ENCODE measurements around a stretch of chr9.

GRCh38 chr9:88742441-88743007 lies 207.5 kb downstream of the NXNL2 start:
- PRO-cap = no peak

- PRO-cap = no peak
Measured at GRCh38 chr9:88805639-88806054, 185.6 kb upstream of the S1PR3 start.

DNA sequence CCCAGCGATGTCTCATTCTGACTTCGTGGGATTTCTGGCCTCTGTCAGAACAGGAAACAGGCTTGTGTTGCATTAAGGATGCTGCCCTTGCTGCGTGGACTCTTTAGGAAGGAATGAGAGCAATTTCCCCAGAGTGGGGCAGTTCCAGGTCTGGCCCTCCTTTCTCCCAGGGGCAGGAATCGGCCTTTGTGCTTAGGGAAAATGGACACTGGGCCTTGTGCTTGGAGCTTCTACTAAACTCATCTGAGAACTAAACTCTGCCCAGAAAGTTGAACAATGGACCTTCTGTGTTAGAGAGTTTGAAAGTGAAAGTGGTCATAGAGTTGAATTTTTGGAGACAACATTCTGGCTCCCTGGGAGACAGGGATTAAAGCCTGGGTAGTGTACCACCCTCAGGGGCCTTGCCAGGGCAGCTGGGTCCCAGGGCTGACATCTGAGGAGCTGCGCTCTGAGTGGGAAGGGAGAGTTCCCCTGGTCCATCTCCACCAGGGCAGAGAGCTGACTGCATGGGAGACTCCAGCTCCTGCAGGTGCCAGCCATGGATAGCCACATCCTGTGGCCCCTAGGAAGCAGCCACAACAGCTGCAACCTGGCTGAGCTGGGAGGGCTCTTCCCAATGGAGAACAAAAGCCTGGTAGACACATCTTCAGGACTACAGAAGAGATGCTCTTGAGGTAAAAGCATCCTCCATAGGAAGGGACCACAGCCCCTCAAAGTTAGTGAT lies 37.6 kb upstream of the S1PR3 start:
- PRO-cap = no peak

DNA sequence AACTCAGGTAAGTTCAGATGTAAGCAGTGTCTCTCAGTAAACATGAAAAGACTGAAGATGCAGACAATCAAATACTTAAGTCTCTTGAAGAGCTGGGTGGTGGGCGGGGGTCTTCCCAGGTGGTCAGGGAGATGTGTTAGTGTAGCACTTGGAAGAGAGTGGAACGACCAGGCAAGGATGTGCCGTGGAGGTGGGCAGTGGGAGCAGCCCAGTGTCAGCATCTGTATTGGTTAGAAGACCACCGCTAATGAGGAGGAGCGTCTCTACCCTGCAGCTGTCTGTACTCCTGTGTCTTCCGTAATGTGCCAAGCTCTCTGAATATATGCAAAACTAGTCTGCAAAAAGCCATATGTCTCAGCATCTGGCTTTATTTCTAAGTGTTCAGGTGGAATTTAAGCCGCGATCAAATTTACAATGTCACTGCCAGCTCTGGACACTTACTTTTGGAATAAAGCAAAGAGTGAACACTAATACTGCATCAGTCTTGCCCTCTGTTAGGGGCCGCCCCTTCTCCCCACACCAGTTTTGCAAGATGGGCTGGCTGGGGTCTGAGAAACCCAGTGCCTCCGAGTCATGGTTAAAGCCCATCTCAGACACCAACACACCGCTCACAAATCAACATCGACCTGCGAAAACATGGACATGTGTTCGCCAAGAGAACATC lies 4.5 kb downstream of the S1PR3 start:
- PRO-cap = no peak

DNA sequence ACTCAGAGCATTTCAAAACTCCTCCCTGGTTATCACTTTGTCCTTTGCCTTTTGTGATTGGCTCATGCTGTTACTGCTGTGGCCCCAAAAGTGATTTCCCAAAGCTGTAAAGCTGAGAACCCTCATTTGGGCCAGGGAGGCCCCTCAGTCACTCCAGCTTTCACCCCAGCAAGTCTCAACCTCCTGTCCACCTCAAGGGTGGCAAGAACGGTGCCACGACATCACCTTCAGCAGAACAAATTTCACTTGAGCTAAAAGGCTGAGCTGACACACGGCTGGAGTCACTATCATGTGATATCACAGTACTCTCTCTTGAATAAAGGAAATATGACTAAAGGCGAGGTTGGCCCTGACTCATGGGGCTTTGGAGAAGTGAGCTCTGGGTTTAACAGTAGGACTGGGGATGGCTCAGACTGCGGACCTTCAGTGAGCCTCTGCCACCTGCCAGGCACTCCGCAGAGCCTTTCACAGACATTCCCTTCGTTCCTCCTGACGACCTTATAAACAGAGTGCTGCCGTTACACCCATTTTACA lies 25.1 kb downstream of the SHC3 start:
- PRO-cap = no peak

- PRO-cap = no peak
Measured at GRCh38 chr9:89367851-89368179, 49.5 kb downstream of the SECISBP2 start.

DNA sequence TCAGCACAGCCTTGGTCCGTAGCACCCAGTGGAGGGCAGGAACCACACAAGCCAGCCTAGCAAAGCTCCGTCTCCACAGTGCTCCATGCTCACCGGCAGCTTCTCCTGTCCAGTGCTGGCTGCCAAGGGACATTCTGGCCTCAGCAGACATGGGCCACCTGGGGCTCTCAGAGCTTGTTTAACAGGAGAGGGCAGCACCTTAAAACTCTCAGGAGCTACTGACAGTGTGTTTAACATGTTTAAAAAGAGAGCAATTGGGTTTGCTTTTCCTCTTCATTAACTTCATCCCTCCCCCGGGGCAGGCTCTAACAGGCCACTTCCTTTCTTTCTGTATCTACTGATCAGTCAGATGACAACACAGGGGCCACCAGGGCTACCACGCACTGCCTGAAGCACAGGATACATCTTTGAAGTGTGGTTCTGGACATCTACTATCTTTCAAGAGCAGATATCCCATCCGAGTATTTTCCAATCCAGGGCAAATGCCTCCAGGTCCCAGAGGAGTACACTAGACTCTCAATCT lies 57.1 kb downstream of the SECISBP2 start:
- PRO-cap = no peak

DNA sequence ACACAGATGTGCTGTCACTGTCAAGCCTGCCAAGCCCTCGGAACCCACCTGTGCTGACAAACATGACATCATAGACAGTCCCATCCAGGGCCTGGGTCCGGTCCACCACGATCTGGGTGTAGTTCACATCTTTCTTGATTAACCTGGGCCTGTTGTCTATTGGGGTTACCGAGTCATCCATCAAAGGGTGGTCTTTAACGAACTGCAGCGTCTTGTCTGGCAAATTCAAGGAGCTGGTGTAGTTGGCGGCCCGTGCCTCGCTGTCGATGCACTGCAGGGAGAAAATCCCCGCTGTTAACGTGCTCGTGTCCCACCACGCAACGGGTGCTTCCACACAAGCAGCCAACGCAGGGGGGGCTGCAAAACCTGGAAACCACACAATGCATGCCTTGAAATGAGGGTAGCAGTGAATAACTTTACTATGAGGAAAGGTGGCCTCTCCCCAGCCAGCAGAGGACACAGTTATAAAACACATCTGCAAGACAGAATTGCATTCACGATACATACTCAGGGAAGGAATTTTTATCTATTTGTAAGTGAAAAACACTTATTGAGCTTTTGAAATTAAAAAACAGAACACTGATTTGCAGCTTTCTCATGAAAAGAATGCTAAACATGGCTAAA lies 69.2 kb downstream of the SECISBP2 start:
- PRO-cap = no peak

DNA sequence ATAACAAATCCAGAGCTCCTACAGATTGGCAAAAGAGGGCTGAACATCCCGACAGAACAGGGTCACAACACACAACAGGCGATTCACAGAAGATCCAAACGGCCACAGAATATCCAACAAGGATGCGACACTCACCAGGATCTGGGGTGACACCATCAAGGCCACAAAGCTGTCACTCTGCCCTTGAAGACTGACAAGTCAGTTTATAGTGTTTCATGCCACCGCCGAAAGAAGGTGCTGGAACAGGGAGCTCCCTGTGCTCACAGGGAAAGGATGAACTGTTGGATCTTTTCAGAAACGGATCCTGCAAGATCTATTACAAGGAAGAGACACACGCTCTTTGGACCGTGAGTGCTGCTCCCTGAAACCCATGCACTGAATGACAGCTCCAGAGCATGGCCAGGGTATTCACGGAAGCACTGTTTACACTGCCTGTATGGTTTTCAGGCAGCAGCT lies 53.0 kb downstream of the SEMA4D start:
- PRO-cap = no peak

- PRO-cap = no peak
Measured at GRCh38 chr9:89471406-89471816, 26.5 kb downstream of the SEMA4D start.

DNA sequence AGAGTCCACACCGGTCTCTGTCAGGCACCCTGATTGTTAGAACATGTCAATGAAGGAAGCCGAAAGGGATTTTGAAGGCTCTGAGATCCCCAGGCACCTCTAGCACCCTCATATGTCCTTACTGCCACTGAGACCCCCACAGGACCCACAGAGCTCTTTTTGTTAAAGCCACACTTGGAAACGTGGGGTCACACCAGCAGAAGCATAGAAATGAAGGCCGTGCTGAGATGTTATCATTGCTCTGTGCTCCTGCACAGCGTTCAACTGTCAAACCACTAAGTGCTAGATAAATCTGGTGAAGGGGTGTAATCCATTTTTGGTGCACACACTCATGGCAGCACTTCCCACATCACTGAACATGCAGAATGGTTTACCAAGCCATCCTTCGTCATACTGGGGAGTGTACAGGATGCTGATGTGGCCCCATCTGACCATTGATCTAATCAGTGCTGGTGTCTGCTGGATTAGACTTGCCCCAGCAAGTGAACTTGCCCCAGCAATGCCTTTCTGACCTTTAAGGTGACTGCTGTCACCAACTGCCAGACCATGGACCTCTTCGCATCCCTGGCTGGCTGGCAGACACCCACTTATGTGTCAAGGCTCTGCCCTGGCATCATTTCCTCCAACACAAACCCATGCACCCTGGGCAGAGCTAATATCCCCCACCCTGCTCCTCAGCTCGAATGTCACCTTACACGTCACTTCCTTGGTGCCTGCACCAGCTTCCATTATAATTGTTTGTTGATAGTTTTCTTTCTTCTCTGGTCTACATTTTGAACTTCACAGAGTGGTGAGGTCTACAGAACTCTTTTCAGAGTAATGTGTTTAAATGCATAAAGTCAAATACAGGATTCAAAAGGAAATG lies 4.2 kb upstream of the SEMA4D start:
- PRO-cap = no peak

GRCh38 chr9:89675389-89675926 lies 70.6 kb downstream of the GADD45G start:
- PRO-cap = no peak

DNA sequence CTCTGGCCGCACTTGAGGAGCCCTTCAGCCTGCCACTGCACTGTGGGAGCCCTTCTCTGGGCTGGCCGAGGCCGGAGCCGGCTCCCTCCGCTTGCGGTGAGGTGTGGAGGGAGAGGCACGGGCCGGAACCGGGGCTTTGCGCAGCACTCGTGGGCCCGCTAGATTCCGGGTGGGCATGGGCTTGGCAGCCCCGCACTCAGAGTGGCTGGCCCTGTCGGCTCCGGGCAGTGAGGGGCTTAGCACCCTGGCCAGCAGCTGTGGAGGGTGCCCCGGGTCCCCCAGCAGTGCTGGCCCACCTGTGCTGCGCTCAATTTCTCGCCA lies 76.1 kb downstream of the GADD45G start:
- PRO-cap = no peak

DNA sequence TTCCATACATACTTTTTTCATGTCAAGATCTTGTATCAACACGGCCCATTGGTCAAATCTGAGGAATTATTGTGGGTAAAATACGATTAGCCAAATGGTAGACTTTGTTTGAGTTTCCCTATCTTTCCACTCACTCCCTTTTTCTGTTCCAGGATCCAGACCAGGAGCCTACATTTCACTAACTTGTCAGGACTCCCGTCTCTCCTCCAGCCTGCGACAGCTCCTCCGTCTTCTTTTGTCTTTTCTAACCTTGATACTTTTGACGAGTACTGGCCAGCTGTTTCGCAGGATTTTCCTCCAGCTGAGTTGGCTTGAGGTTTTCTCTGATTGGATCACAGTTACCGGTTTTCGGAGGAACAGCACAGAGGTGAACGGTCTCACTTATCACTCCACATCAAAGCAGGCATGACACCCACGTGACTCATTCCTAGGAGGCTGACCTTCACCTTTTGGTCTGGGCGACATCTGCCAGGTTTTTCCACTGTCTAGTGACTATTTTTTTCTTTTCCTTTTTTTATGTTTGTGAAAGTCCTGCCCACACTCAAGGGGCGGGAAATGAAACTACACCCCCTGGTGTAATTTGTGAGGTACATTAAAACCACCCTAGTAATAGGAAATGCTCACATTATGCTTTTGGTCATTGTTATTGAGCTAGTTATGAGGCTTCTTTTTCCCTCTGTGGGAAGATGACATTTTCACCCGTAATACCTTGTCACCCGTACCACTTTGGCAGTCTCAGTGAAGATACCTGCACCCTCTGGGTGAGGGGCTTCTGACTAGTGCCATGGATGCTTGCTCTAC lies 319.1 kb downstream of the GADD45G start:
- PRO-cap = no peak

GRCh38 chr9:90024383-90024909 lies 419.6 kb downstream of the GADD45G start:
- PRO-cap = no peak

GRCh38 chr9:90964947-90965702 lies 163.5 kb downstream of the SYK start:
- PRO-cap = no peak

GRCh38 chr9:90991928-90992588 lies 190.4 kb downstream of the SYK start:
- PRO-cap = no peak

- PRO-cap = no peak
Measured at GRCh38 chr9:90998451-90998928, 196.9 kb downstream of the SYK start.

DNA sequence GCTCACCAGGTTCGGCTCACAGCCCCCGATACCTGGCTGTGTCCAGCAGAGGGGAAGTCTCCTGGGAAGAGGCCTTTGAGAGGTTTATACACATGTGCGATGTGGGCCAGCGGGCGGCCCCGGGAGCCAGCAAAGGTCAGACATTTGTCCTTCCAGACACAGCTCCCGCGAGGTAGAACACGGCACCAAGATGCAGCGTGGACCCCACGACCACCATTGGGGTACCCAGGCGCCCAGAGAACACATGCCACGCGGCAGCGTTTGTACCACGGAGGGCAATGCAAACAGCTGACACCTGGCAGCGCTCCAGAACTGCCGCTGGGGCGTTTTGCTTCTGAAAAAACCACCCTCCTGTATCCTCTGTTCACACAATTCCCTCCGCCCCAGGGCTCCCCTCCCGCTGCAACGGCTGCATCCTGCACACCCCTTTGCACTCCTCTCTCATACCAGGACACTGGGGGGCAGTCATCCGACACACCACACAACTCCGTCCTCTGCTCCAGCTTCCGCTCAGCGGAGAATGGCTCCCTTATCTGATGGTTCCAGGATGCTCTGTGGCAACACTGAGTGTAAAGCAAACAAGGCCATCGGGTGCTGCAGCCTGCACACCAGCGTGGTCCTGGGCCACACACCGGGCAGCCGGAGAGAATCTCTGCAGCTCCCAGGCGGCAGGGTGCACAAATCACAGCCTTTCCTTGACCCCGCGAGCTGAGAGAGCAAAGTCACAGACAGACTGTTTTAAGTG lies 235.4 kb downstream of the SYK start:
- PRO-cap = no peak

DNA sequence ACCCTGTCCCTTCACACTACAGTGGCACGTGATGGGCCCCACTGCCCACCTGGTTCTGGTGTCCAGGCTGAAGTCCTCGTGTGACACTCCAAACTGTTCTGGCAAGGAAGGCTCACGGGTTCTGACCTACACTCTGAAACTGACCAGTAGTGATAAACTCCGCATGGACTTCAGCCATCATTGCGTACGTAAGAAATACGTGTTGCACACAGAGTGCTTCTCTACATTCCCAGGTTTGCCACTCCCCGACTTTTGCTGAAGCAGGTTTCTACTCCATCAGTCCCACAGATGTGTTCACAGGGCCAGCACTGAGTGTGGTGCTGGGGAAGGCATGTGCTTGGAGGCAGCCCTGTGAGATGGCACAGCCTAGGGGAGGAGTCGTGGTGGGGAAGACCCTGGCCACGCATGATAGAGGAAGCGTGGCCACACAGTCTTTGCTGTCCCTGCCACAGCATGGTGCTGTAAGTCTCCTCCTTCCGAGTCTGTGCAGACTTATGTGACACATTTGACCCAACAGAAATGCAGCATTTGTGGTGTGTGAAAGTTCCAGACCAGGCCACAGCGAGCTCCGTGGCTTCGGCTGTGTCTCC lies 198.0 kb downstream of the AUH start:
- PRO-cap = no peak

Measured in SP-49 (cell line).